Tibial artery (tissue), 1 donor: ENCODE results near the genes PLAAT3, ZFTA, VEGFB and CATSPERZ.

DNA sequence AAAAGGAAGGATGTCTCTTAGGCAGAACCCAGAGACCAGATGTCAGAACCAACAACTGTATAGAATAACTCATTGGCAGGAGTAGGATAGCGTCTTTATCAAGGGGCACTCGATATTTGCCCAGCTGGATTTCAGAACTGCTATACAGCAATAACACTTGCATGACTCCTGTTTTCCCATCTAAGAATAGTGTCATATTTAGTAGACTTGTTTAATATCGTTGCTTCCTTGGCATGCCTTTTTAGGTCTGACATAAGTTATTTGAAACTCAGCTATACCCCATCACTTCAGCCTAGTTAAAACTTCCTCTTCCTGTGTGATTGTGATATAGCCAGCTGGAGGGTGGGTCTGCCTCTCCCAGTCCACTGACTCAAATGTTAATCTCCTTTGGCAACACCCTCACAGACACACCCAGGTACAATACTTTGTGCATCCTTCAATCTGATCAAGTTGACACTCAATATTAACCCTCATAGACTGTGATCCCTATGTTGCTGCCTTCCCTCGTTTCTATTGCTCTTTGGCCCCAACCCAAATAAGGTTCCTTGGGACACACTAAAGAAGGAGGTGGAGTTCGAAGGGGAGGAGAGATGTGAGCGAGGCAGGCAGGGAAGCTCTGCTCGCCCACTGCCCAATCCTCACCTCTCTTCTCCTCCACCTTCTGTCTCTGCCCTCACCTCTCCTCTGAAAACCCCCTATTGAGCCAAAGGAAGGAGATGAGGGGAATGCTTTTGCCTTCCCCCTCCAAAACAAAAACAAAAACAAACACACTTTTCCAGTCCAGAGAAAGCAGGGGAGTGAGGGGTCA is 929 bp downstream of the SLC22A25 start:
- PRO-cap: no peak

DNA sequence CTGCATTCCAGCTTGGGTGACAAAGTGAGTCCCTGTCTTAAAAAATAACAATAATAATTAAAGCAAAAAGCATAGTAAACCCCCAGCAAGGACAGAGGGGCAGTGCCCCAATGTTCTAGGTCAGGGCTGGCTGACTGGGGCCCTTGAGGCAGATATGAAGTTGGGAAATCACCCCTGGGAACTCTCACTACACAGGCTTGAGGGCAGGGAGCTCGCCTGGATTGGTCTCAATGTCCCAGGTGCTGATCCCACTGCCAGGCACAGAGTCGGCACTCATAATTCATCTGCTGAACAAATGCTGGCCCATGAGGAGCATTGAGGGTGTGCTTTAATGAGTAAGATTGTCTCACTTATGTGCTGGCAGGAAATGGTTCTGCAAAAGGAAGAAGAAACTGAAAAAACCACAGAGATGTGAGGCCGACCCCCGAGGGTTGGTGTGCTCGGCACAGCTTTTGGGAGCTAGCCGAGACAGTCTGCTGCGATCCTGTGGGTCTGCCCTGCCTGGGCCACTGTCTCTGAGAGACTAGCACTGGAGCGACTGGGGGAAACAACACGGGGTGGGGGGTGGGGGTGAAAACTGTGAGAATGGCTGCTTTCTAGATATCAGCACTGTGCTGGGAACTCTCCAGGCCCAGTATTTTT is 9.4 kb downstream of the PLAAT2 start:
- PRO-cap: no peak

DNA sequence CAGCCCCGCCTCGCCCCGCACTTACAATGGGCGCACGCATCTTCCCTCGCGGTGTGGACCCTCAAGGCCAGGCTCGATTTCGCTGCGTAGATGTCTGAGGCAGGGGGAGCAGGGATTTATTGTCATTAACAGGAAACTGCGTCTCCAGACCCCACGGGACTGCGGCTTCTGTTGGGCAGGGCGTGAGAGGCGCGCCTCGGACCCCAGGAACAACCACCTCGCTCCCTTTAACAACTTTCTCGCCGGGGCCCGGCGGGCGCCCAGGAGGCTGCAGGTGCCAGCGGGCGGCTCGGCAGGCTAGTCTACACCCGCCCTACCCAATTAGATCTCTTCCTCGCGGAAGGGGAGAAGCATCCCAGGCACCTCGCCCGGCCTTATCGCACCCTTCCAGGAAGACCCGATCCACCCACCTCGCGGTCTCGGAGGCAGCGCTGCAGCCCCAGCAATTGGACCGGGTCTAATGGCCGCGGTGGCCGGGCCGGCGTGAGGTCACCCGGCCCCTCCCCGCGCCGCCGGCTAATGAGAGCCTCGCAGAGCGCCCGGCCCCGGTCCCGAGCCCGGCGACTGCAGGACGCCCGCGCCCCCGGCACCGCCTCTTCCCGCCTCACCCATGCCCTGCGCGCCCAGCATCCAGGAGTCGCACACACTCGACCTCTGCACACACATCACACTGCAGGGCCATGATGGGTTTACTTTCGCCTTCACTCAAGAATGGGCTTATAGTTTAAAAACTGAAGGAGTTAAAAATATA is at the start of gene PLAAT3:
Gene PLAAT3 (minus strand): TSS at position 459 of the 751 bp plus-strand sequence.
- PRO-cap: bidirectional peak, plus-strand start at position 640 of the sequence, minus-strand start at position 430 of the sequence

GRCh38 chr11:63698937-63699733 is 17.8 kb downstream of the RTN3 start:
- PRO-cap: no peak

DNA sequence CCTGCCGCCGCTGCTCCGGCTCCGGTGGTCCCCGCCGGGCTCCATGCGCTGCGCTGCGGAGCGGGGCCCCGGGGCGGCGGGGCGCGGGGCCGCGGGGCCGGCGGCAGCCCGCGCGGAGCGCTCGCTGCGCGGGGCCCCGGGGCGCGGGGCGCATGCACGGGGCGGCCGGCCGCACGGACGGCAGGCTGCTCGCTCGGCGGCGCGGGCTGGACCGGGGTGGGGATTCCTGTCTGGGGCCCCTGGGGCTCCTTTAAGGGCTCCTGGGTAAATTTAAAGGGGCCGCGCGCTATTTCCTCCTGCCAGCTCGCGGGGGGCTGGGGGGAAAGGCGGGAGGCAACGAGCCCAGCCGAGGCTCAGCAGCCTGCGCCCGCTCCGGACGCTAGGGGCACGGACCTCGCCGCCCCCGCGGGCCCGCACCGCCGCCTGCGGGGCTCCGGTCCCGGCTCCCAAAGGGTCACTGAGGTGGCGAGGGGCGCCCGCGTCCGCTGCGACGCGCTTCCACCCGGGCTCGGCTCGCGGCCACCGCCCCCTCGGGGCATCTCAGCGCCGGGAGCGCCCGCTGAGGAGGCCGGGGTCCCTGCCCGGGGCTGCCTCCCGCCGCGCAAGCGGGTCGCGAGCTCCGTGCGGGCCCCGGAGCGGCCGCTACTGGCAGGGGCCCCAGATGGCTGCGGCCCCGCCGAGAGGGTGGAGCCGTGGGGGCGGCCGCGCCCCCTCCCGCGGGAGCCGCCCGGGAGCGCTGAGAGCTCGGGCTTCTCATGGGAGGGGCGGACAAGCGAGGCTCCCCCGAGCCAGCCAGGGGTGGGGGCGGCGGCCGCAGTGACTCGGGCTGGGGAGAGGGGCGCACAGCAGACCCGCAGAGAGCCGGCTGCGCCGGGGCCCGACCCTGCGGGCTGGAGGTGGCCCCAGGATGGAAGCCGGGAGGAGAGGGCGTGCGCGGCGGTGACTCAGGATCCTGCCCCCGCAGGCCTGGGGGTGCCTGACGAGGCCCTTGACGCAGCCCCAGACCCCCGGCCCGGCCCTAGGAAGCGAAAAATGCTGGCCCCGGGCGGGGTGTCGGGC is at the start of gene ZFTA:
Gene ZFTA (minus strand): TSS at position 198 of the 1,059 bp plus-strand sequence.
- PRO-cap: unidirectional peak, minus-strand start at position 208 of the sequence; bidirectional peak, plus-strand start at position 719 of the sequence, minus-strand start at position 637 of the sequence

DNA sequence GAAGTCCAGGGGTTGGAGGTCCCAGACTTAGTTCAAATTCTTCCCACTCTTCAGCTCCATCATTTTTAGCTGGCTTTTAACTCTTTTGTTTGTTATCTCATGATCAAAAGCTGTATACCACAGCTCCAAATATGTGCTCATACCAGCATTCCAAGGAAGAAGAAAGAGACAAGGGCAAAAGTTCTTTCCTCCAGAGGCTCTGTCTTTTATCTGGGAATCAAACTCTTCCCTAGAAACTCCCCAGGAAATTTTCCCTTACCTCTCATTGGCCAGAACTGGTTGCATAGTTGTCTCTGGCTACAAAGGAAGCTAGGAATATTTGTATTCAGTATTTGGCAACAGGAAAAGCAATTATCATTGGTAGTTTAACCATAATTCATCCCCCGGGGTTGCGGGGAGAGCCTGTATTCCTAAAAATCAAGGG is 10.4 kb upstream of the ZFTA start:
- PRO-cap: no peak

- PRO-cap: no peak
Measured at GRCh38 chr11:63821579-63821927, 8.3 kb downstream of the SPINDOC start.

DNA sequence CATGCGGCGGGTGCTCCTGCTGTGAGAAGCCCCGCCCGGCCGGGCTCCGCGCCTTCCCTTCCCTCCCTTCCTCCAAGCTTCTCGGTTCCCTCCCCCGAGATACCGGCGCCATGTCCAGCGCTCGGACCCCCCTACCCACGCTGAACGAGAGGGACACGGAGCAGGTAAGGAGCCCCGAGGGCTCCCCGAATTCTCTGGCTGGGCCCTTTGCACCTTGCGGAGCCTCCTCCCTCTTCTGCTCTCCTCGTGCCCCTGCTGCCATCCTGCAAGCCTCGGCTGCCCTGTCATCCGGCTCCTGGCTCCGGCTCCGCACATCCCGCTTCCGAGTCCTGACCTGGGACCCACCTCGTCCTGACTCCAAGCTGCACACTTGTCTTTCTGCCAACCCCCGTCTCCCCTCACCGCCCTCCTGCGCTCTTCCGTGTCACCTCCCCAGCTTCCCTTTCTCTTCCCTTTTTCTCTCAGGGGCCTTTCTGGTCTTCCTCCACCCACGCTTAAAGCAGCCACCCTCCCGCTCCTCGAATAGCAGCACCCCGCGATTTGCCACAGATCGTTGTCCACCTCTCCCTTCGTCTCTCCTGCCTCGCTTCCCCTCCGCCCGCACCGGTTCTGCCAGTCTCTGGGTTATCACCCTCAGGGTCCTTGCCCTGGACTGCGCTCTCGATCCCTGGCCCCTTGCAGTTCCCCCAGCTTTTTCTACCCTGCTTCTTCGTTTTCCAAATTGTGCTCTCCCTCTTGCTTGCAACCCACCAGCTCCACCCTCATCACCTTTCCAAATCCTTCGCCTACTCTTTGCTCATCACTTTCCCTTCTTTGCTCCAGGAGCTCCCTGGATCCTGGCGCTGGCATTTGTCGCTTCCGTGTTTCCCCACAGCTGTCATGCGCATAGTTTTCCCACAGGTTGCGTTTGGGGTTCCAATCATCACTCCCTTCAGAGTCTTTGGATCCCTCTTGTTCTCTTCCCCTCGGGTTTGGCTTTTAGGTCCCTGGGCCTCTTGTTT is 787 bp downstream of the MARK2 start:
- PRO-cap: no peak

GRCh38 chr11:63888120-63889202 is 28.5 kb downstream of the RCOR2 start:
- PRO-cap: no peak

- PRO-cap: no peak
Measured at GRCh38 chr11:63998914-64000111, 13.1 kb downstream of the OTUB1 start.

GRCh38 chr11:64018985-64019514 is 16.7 kb upstream of the FLRT1 start:
- PRO-cap: no peak

- PRO-cap: bidirectional peak, plus-strand start at chr11:64234506, minus-strand start at chr11:64234416
Measured at GRCh38 chr11:64234144-64234752, at the start of gene VEGFB. VEGFB (plus strand) TSS chr11:64234584.

DNA sequence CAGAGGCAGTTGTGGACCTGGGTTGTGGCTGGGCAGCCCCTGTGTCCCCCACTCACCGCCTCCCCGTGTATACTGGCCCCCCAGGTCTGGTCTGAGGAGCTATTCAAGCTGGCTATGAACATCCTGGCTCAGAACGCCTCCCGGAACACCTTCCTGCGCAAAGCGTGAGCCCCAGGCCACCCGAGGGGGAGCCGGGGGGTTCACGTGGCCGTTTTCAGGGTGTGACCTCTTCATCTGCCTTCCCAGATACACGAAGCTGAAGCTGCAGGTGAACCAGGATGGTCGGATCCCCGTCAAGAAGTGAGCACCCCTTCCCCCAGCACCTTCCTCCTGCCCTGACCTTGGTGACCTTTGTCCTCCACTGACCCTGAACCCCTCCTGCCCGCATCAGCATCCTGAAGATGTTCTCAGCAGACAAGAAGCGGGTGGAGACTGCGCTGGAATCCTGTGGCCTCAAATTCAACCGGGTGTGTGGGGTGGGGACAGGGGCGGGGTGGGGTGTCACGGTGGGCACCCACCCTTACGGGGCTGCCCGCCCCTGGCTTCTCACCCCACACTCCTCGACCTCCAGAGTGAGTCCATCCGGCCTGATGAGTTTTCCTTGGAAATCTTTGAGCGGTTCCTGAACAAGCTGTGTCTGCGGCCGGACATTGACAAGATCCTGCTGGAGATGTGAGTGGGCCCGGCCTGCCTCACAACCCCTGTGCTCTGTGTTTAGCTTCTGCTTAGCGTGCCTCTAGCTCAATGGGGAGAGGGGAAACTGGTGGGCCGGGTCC is 4.0 kb downstream of the PLCB3 start:
- PRO-cap: no peak

GRCh38 chr11:64259761-64260636 is 8.7 kb downstream of the PLCB3 start:
- PRO-cap: no peak

- PRO-cap: bidirectional peak, plus-strand start at chr11:64285241, minus-strand start at chr11:64285112
Measured at GRCh38 chr11:64284947-64285636, 556 bp upstream of the GPR137 start.

GRCh38 chr11:64300117-64301015 is at the start of gene CATSPERZ:
CATSPERZ (plus strand) TSS chr11:64300358.
- PRO-cap: no peak

GRCh38 chr11:64314892-64315507 is 2.4 kb downstream of the TRMT112 start:
- PRO-cap: no peak

DNA sequence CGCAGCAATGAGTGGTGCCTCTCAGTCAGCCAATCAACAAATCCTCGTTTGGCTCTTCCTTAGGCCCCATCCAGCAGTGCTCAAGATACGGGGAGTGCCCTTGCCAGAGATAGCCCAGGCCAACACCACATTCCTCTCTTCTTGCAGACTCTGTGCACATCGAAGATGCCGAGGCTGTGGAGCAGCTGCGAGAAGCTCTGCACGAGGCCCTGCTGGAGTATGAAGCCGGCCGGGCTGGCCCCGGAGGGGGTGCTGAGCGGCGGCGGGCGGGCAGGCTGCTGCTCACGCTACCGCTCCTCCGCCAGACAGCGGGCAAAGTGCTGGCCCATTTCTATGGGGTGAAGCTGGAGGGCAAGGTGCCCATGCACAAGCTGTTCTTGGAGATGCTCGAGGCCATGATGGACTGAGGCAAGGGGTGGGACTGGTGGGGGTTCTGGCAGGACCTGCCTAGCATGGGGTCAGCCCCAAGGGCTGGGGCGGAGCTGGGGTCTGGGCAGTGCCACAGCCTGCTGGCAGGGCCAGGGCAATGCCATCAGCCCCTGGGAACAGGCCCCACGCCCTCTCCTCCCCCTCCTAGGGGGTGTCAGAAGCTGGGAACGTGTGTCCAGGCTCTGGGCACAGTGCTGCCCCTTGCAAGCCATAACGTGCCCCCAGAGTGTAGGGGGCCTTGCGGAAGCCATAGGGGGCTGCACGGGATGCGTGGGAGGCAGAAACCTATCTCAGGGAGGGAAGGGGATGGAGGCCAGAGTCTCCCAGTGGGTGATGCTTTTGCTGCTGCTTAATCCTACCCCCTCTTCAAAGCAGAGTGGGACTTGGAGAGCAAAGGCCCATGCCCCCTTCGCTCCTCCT is 1.6 kb downstream of the TRMT112 start:
- PRO-cap: no peak

GRCh38 chr11:64359450-64359787 is 457 bp downstream of the RPS6KA4 start:
- PRO-cap: no peak

DNA sequence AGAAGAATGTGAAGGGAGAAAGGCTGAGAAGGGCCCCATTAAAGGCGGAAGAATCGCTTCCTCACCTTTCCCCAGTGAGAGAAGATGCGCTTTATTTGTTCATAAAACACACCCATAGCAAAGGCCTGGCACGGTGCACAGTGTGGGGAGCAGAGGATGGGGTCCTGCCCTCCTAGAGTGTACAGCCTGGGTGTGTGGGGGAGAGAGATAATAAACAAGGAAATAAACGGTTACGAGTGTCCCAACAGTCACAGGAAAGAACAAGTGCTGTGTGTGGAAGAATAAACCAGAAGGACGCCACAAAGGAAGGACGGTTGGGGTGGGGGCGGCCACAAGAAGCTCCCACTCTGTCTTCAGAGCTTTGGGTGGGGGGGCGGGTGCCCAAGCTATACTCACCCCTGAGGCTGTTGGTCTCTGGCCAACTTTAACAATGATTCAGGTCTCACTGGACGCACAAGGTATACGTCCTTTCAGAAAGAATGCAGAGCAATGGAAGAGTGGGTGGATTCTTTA is 56.1 kb upstream of the SLC22A11 start:
- PRO-cap: no peak